Airway epithelial cell (primary cell): ENCODE results near the genes ABHD5 and ZNF445.

DNA sequence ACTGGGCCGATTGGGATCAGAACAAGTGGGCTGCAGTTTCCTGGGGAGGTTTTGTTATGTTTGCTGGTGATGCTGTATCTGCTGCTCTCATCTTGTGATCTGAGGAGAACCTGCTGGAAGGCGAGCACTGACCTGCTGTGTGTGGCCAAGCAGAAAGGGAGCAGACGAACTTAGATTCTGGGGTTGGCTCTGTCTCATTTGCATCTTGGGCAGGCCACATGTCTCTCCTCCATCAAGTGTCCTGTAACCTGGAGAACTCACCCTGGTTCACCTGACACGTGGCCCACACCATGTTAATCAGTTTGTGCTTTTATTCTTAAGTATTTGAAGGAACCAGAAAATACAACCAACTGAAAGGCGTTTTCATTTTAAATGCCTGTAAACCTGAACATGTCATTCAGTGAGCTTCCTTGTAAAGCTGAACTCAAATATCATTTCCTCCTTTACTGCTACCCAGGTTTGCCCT lies 33.6 kb upstream of the TRAK1 start:
- RAMPAGE, long total RNA: no peak

DNA sequence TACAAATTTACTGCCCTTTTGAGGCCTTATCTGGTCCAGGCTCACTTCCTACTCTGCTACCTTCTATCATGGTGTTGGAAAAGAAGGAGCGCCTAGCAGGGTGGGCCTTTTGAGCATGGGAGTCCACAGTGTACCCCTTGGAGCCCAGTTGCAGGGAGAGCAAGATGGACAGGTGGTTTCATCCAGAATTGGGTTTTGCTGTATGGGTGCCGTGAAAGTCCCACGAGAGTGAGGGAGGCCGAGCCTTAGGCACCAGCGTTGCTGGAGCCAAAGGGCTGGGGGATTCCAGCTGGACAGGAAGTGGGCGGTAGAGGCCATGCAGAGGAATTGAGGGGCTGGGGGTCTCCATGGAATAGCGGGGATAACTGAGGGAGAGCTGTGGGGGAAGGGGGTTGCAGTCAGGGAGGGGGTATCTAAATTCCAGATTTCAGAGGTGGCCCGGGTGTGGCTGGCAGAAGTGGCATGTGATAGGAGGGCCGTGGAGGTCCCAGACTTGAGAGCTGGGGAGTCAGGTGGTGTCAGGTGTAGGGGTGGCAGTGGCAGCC lies 7.6 kb downstream of the TRAK1 start:
- RAMPAGE, long total RNA: no peak

DNA sequence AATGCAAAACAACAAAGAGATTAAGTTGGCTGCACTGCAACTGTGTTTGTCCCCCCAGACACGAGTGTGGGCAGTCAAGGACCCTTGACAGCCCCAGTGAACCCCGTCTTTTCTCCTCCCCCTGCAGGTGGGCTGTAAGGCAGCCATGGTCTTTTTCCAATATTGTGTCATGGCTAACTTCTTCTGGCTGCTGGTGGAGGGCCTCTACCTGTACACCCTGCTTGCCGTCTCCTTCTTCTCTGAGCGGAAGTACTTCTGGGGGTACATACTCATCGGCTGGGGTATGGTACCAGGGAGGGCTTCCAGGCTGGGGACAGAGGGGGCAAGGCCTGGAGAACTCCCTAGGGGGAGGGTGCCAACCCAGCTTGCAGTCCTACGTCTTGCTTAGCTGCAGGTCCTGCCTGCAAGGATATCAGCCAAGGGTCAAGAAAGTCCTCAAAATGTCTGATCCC lies 28.2 kb downstream of the VIPR1 start:
- RAMPAGE, long total RNA: no peak

GRCh38 chr3:42638310-42639162 lies 15.0 kb upstream of the ZBTB47 start:
- RAMPAGE, long total RNA: no peak

DNA sequence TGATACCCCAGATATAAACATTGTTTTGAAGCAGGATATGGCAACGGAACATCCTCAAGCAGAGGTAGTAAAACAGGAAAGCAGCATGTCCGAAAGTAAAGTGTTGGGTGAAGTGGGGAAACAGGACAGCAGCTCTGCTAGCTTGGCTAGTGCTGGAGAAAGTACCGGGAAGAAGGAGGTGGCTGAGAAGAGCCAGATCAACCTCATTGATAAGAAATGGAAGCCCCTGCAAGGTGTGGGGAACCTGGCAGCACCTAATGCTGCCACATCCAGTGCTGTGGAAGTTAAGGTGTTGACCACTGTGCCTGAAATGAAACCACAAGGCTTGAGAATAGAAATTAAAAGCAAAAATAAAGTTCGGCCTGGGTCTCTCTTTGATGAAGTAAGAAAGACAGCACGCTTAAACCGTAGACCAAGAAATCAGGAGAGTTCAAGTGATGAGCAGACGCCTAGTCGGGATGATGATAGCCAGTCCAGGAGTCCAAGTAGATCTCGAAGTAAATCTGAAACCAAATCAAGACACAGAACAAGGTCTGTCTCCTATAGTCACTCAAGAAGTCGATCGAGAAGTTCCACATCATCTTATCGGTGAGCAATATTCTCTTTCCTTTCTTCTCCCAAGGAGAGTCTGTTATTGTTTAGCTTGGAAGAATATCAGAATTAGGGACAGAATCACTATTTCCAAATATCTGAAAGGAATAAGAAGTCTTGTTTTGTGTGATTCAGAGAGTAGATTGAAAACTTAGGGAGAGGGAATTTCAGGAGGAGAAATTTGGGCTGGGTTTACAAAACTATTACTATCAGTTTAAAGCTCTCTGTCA lies 14.1 kb upstream of the ZBTB47 start:
- RAMPAGE, long total RNA: no peak

DNA sequence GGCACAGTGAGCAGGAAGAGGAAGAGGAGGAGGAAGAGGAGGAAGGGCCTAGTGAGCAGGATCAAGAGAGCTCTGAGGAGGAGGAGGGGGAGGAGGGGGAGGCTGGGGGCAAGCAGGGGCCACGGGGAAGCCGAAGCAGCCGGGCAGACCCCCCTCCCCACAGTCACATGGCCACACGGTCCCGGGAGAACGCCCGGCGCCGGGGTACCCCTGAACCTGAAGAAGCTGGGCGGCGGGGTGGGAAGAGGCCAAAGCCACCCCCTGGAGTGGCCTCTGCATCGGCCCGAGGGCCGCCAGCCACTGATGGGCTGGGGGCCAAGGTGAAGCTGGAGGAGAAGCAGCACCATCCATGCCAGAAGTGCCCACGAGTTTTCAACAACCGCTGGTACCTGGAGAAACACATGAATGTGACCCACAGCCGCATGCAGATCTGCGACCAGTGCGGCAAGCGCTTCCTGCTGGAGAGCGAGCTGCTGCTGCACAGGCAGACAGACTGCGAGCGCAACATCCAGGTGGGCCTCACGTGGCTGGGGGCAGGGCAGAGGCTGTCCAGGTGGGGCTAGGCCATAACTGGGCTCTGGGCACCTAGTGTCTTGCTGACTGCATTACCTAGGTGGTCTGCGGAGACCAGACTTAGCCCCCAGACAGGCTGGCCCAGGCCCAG lies 6.0 kb downstream of the ZBTB47 start:
- RAMPAGE, long total RNA: no peak

DNA sequence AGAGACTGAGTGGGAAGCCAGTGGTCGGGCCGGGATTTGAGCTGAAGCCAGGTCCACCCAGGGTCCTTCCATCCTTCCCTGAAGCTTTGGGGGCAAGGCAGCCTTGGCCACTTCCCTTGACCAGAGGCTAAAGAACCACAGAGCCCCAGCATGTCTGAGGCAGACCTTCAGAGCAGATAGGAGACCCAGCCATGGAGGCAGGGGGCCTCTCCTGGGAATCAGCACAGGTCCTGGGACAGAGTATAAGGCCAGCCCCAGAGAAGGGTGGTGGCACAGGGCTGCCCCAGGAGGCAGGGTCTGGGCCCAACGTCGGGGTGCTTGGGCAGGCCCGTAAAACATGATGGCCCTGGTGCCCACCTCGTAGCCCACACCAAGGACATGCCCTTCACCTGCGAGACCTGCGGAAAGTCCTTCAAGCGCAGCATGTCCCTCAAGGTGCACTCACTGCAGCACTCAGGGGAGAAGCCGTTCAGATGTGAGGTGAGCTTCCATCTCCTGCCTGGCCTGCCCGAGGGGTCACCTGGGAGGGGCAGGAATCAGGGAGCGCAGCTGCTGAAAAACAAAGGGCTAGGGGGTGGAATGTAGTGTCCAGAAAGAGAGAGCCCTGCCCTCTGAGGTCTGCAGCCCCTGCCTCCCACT lies 9.3 kb downstream of the ZBTB47 start:
- RAMPAGE, long total RNA: no peak

- RAMPAGE, long total RNA: no peak
Observed at GRCh38 chr3:42907107-42907530, 1.2 kb downstream of the ZNF662 start.

- RAMPAGE, long total RNA: no peak
Observed at GRCh38 chr3:43389054-43389687, 102.8 kb downstream of the SNRK start.

DNA sequence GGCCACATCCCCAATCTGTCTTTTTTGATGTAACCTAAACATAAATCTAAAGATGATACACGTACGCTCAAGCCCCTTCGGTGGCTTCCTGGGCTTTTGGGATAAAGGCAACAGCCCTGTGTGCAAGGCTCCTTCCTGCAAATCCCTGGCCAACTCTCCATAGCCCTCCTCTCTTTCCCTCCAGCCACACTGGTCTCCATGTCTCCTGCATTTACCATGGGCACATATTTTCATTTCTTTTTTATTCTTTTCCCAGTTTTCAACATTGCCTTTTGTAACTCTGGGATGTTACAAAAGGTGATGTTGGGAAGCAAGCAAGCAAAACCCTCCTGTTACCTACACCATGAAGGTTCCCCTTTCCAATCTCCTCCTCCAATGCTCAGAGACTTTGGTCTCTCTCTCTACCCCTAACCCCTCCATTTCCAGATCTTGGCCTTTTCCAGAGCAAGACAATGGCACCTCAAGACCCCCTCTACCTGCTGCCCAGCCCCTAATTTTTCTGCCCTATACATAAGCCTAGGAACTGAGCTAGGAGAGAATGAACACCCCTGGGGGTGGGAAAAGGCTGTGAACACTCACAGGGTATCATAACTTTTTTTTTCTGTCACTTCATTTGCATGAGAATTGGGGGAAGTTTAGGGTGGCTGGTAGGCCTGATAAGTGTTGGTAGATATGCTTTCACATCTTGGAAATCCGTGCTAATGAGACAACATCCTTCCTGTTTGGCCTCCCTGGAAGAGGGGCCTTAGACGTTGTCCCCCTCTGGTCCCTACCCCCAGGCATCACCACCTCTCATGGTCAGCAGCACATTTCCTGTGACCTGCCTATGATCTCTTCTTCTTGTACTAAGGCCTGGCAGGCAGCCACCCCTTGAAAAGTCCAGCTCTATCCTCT lies 107.4 kb downstream of the SNRK start:
- RAMPAGE, long total RNA: no peak

GRCh38 chr3:43417099-43417905 lies 131.0 kb downstream of the SNRK start:
- RAMPAGE, long total RNA: no peak

DNA sequence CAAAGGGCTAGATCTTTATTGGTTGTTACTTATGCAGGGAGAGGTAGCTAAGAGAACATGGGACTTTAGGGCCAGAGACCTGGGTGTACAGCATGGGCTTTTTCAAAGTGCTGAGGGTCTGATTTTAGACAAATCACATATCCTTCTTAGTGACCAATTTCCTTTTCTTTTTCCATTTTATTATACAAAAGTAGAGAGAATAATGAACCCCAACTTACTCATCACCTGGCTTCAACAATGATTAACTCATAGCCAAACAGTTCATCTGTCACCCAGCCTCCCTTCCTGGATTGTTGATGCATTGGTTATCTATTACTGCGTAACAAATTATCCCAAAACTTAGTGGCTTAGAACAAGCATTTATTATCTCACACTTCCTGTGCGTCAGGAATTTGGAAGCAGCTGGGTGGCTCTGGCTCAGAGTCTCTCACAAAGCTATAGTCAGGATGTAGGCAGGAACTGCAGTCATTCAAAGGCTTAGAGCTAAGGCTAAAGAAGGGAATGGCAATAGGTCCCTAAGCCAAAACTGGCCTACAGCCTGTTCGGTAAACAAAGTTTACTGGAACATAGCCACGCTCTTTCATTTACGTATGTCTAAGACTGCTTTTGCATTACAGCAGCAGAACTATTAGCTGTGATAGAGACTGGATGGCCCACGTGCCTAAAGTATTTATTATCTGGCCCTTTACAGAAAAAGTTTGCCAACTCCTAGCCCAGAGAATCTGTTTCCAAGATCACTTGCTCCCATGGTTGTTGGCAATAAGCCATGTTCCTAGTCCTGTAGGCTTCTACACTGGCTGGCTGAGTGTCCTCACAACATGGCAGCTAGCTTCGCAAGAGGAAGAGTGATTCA lies 132.2 kb downstream of the SNRK start:
- RAMPAGE, long total RNA: no peak

GRCh38 chr3:43621041-43621480 lies 750 bp downstream of the ANO10 start:
- RAMPAGE, long total RNA: no peak

DNA sequence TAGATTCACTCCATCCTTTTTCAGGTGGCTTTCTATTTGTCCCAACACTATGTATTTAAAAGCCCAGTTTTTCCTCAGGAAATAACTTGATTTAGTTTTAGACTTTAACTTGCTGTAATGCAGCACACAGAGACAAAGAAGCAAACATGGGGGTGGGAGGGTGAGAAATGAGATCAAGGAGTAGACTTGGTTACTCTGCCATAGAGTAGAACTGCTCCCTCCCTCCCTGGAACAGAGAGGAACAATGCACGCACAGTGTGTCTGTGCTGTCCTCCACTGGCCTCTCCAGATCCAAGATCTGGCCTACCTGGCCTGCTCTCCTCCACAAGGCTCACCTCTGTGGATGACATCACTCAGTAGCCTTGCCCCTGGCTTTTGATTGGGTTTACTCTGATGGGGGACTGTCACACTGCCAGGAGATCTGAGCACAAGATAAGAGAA lies 22.4 kb upstream of the ANO10 start:
- RAMPAGE, long total RNA: no peak

DNA sequence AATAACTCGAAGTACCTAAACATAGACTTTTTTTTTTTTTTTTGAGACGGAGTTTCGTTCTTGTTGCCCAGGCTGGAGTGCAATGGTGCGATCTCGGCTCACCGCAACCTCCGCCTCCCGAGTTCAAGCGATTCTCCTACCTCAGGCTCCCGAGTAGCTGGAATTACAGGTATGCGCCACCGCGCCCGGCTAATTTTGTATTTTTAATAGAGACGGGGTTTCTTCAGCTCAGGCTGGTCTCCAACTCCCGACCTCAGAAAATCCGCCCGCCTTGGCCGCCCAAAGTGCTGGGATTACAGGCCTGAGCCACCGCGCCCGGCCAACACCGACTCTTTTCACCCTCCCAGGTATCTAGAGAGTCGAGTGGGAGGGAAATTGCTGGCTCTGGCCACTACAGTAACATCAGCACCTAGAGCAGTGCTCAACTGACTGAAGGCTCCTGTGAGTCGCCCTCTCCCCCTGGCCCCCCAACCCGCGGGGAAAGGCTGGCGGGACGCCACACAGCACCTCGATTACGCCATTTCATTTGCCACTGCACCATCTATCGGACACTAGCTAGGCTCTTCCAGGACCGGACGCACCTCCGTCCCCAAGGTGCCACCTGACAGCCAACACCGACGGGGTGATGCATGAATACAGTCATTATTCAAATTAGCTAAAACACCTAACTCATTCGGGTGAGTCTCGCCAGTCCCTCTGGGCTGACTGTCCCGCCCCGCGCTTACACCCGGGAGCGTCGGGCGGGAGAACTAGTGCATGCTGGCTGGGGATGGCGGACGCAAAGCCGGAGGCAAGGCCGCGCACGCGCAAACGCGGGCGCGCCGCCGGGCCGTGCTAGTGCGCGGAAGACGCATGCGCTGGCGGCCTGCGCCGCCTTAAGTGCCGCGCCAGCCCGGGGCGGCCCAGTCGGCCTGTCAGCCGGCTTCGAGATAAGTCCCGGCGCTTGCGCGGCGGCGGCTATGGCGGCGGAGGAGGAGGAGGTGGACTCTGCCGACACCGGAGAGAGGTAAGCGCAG lies at the start of gene ABHD5:
Gene ABHD5, plus strand, starts transcription at position 905 of the 1,016 bp plus-strand sequence.
- RAMPAGE, long total RNA: no peak

DNA sequence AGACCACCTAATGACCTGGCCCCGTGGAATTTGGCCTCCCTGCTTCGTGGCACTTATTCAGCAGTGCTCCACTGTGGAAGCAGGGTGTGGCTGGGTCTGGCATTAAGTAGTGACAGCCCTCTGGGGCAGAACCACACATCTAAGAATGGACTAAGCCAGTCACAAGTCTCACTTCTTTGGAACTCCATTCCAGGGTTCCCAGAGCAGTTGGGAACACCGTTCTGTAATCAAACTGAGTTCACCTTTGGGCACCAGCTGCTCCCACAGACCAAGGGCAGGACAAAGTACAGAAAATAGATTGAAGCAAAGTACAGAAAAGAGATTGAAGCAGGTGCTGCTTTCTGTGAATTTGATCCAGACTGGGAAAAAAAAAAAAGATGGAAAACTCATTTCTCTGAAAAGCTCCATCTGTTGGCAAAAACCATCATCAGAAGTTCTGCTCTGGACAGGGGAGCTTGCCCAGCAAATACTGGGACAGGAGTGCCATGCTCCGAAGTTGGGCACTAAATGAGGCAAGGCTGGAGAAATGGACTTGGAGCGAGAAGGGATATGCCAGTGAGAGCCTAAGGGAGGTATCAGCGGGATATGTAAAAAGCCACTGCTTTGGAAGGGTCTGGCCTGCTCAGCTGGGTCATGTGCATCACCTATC lies 46.5 kb downstream of the ABHD5 start:
- RAMPAGE, long total RNA: no peak

GRCh38 chr3:43748182-43748696 lies 57.5 kb downstream of the ABHD5 start:
- RAMPAGE, long total RNA: no peak

- RAMPAGE, long total RNA: no peak
Observed at GRCh38 chr3:44340061-44340434, 1.5 kb downstream of the TCAIM start.

- RAMPAGE, long total RNA: no peak
Observed at GRCh38 chr3:44445055-44445495, 32.4 kb downstream of the ZNF445 start.

DNA sequence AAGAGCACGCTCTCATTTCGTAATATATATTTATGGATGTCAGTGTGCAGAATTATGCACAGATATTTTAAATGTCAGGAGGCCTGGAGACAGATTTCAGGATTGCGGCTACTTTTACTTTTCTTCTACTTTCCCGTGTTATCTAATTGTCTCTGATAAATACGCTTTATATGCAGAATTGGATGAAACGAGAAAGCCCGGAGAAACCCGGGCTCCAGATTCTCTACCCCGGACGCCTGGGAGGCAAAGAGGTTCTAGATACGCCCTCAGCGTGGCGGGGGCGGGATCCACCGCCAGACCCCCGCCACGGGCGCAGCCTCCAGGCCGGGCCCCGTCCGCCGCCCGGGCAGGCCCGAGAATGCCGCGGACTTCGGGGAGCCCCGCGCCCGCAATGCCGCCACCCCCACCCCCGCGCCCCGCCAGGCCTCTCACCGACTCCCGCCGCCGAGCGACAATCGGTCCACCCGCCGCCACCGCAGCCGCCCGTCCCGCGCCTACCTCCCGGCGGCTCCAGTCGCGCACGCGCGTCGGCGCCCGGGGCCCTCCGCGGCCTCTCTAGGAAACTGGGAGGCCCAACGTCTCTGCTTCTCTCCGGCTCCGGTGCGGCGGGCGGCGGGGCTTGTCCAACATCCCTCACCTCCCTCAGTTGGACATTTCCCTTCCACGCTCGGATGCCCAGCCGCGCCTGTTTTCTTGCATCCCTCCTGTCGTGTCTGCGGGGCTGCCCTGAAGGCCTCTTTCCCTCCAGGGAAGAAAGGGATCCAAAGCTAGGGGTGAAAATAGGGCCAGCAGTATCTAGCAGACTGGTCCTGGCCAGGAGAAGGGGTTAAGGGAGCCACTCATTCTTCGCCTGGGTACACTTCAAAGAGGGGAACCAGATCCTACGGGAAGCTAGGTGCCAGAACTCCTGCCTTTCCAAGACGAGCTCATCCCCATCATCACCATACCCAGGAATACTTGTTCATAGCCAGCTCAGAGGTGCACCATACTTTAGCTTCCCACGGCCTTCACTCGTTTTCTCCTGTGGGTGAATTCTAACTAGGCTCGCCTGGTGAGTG lies at the start of gene ZNF445:
Gene ZNF445, minus strand, starts transcription at position 512 of the 1,058 bp plus-strand sequence.
- RAMPAGE, long total RNA: no peak